SJSA1 (cell line): ENCODE results near the gene KIN.

DNA sequence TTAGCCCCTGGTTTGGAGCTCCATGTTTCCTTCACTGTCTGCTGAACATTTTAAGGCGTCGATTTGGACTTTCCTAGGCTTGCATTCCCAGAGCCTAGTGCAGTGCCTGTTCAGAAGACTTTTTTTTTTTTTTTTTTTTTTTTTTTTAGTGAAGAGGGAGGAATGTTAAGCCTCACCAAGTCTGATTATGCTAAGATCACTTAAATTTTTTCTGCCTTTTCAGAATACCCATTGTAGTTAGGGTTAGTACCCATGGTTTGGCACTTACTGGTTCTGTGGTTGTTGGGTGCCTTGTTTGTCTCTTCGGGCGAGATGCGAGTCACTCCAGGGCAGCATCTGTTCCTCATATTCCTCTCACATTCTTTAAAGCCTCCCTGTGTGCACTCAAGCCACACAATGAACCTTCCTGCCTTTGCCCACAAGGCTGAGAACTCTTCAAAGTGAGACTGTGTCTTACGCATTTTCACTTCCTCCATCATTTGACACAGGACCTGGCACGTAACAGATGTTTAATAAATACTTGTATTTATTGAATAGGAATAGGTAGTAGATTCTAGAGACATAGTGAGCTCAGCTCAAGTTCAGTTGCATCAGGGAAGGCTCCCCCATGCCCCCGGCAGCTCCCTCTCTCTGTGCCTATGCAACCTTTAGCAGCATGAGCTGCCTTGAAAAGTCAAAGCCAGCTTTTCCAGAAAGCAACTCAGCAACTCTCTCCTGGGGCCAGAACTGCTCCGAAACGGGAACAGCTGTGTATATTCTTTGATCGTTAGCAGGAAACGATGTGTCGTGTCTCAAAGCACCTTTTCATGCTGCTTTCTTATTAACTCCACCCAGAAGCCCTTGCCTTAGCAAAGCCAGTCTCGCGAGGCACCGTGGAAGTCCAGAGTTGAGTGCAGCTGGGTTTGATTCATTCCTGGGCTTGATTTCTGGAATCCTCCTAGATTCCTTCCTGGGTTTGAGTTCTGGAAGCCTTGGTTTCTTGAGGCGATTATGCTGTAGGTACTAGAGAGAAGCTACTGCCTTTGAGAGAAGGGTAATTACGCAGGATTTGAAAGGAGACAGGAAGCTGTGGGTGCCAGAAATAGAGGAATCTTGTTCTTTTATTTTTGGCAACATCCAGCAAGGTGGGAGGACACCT lies 97.5 kb downstream of the PFKFB3 start:
- RAMPAGE, long total RNA = no peak

DNA sequence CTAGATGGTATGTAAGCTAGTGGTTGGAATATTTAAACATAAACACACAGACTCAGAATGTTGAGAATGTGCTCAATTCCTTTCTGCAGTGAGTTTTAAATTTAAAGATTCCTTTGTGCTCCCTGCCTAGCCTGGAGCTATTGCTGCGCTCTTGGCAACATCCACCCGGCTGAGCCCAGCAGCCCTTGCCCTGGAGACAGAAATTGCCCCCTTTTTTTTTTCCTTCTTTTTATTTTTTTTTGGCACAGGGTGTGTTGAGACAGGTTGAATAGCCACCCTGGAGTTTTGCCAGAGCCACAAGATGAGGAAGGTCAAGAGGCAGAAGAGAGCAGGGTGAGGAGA lies 180.8 kb downstream of the PRKCQ start:
- RAMPAGE, long total RNA = no peak

DNA sequence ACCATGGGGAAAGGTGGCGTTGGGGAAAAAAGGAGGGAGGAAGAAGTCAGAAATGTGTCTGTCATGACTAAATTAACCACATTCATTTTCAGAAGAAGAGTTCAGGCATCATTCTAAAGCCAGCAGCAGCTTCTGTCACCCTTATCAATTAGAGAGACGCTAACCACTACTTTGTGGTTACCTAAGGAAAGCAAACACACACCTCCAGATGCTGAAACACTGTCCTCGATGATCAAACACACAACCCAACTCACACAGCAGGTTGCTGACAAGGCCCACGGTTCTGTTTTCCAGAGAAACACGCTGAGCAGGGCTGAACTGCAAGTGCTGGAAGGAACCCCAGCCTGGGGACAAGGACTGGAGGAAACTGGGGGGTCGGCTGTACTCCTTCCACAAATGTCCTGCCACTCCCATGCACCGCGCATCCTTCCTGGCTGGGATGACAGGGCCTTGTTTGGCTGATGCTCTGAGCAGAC lies 36.6 kb downstream of the PRKCQ start:
- RAMPAGE, long total RNA = no peak

DNA sequence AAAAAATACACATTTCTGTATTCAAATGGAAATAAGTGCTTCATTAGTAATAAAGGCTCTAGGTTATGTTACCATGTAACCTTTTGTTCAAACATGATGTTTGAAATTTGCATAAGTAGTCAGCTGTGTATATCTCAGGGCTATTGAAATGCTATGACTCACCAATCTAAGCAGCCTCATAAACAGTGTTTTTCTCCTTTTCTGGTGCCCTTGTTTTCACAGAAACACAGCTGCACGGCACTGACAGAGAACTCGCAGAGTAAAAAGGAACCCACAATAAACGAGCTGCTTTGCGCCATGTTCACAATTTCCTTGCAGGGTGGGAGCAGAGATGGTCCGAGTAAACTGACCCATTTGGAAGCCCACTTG lies 176.0 kb upstream of the PRKCQ start:
- RAMPAGE, long total RNA = no peak

- RAMPAGE, long total RNA = no peak
These were observed 239.8 kb downstream of the SFMBT2 start for GRCh38 chr10:7170472-7171927.

GRCh38 chr10:7334475-7335031 lies 76.3 kb downstream of the SFMBT2 start:
- RAMPAGE, long total RNA = no peak

DNA sequence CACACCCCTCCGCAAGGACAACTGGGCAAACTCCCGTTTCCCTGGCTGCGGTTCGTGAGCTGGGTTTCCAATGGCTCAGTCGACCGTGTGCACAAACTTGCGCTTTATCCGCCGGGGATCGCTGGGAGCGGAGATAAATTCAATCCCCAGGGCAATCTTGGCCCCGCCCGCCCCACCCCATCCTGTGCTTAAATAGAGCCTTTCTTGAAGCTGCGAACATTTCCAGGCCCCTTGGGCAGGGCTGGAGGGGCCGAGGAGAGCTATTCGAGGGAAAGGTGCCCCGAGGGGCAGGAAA lies 494 bp upstream of the SFMBT2 start:
- RAMPAGE, long total RNA = no peak

DNA sequence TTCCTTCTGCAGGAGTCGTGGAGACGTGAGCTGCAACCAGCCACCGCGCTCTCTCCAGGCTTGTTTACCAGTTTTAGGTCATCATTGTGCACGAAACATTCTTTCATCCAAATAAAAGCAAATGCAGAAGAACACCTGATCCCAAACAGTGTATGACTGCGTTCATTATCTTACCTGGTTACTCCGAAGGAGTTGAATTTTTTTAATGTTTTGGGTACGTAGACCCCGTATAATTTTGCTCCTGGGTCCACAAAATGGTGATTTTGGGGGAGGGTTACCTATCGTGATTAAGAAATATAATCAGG lies 2.4 kb upstream of the SFMBT2 start:
- RAMPAGE, long total RNA = no peak

DNA sequence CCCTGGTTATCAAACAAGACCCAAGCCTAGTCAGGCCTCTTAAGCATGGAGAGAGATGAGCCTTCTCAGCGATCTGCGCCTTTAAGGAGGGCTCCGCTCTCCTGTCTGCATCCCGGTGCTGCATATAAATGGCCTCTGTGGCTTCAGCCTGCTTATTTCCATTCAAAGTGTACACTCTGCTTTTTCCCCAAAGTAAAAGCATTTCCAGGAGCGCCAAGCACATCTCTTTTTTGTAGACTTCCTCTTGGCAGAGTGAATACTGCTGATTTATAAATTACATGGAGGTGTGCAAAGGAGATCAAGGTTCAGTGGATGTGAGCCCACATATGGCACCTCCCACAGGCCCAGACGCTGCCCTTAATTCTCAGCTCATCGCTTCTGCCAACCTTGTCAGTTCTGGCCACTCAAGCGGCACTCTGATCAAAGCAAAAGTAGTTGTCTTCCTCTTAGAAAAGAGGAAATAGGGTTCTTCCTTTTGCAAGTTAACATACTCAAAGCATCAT lies 70.0 kb upstream of the SFMBT2 start:
- RAMPAGE, long total RNA = no peak

DNA sequence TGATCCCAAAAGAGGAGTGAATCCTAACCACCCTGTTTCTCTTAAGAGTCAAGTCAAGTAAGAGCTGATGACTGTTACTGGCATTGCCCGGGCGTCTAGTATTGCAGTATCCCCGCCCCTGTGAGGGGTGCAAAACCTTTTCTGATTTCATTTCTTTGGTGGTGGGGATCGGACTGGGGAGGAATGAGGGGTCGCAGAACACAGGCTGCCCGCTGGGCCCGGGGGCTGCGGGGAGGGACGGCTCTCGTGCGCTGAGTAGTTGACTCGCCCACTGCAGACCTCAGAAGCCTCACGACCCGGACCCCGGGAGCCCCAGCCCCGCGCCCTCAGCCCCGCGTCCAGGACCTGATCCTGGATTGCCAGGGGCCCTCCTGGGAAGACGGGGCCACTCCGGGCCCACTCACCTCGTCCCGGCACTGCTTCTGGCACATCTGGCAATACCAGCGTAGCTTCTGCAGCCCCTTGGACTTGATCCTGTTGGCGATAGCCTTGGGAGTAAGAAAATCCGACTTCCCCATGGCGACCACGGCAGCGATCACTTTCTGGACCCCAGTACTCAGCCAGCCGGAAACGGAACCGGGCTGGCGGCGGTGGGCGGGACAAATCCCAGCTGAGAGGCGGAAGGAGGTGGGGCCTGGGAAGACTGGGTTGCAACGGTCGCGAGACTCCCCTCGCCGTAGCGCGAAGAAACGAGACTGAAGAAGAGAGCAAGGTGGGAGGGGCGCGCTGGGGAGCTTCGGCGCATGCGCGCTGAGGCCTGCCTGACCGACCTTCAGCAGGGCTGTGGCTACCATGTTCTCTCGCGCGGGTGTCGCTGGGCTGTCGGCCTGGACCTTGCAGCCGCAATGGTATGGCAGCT lies at the start of gene KIN:
KIN (minus strand) TSS at position 578 of the 859 bp plus-strand sequence.
- RAMPAGE, long total RNA = start-site peak on the minus strand centred at position 556 of the sequence, 13 bp wide, 21 and 21 reads in 2 replicates; start-site peak on the plus strand centred at position 761 of the sequence, 51 bp wide, 5,135 and 2,350 reads in 2 replicates

- RAMPAGE, long total RNA = no peak
These were observed 1.3 kb upstream of the GATA3 start for GRCh38 chr10:8053298-8053517.

DNA sequence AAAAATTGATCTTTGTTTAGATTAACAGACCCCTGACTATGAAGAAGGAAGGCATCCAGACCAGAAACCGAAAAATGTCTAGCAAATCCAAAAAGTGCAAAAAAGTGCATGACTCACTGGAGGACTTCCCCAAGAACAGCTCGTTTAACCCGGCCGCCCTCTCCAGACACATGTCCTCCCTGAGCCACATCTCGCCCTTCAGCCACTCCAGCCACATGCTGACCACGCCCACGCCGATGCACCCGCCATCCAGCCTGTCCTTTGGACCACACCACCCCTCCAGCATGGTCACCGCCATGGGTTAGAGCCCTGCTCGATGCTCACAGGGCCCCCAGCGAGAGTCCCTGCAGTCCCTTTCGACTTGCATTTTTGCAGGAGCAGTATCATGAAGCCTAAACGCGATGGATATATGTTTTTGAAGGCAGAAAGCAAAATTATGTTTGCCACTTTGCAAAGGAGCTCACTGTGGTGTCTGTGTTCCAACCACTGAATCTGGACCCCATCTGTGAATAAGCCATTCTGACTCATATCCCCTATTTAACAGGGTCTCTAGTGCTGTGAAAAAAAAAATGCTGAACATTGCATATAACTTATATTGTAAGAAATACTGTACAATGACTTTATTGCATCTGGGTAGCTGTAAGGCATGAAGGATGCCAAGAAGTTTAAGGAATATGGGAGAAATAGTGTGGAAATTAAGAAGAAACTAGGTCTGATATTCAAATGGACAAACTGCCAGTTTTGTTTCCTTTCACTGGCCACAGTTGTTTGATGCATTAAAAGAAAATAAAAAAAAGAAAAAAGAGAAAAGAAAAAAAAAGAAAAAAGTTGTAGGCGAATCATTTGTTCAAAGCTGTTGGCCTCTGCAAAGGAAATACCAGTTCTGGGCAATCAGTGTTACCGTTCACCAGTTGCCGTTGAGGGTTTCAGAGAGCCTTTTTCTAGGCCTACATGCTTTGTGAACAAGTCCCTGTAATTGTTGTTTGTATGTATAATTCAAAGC lies 19.5 kb downstream of the GATA3 start:
- RAMPAGE, long total RNA = no peak

GRCh38 chr10:8402351-8402903 lies 347.9 kb downstream of the GATA3 start:
- RAMPAGE, long total RNA = no peak

- RAMPAGE, long total RNA = no peak
These were observed 28.2 kb downstream of the CELF2 start for GRCh38 chr10:11045696-11046488.

DNA sequence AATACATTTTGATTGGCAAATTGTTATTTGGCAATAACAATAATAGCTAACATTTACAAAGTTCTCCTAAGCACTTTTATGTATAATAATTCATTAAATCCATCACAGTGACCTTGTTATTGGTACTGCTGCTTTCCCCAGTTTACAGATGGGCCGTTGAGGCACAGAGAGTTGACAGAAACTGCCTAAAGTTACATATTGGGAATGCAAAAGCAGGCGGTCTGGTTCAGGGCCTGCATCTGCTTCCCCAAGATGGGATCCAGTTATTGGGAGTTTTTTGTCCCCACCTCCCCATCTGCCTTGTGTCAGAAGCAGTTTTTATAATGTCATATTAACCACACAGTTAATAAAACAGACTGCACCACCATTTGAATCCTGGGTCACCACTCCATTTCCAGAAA lies 67.8 kb downstream of the CELF2 start:
- RAMPAGE, long total RNA = no peak

- RAMPAGE, long total RNA = no peak
These were observed 157.2 kb downstream of the CELF2 start for GRCh38 chr10:11174746-11175456.

DNA sequence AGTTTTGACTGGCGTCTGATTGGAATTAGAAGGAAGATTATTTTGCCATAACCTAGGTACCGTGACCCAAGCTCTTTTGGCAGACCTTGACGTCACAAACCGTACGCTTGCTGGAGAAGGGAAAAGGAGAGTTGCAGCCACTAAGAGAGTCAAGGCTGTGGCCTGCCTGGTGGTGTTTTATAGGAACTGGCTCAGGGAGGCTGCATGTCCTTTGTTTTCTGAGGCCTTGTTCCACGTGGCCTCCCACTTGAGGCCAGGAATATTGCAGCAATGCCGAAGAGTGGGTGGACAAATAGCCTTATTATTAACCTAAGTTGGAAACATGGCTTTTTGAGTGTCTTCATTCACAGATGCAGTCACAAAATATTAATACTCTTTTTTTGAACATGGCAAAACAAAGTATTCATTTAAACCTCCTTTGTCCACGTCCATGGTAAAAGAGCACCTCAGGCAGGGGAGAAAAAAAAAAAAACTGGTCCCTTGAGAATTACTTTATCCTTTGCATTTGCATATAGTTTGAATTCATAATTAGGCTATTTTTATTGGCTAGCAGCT lies 178.0 kb downstream of the CELF2 start:
- RAMPAGE, long total RNA = no peak

GRCh38 chr10:11205738-11206384 lies 188.2 kb downstream of the CELF2 start:
- RAMPAGE, long total RNA = no peak

- RAMPAGE, long total RNA = no peak
These were observed 200.8 kb downstream of the CELF2 start for GRCh38 chr10:11218467-11218962.

DNA sequence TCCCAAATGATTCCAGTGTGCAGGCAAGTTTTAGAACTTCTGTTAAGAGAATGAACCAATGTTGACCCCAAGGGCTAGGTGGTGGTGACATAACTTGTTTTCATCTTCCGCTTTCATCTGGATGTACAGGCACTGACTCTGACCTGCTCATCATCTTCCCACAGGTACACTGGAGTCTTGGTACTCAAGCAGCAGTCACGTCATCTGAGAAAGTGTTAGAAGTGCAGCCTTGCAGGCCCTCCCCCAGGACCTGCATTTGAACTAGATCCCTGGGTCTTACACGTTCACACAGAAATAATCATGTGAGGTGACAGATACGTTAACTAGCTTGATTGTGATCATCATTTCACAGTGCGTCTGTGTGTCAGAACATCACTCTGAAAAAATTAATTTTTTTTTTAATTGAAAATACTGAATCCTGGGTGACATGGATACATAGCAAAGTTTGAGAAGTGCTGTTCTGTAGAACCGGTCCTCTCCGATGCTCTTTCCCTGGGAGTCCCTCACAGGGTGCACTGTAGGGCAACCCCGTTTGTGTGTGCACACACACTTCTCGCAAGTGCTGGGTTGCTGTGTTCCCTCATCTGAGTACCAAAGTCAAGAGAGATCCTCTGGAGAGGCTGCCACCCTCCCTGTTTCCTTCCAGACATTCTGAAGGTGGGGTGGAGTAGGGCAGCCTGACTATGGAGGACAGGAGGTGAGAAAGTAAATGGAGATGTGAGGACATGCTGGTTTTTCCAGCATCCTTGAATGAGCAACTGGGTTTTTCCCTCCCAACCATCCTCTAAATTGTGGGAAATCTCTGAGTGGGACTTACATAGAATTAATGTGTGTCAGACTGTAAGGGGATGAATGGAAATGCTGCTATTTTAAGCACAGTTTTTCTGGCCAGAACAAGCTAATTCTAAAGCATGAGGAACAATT lies 212.5 kb downstream of the CELF2 start:
- RAMPAGE, long total RNA = no peak